UCH-1 (cell line): Measurements from ENCODE around the gene TTF1.

DNA sequence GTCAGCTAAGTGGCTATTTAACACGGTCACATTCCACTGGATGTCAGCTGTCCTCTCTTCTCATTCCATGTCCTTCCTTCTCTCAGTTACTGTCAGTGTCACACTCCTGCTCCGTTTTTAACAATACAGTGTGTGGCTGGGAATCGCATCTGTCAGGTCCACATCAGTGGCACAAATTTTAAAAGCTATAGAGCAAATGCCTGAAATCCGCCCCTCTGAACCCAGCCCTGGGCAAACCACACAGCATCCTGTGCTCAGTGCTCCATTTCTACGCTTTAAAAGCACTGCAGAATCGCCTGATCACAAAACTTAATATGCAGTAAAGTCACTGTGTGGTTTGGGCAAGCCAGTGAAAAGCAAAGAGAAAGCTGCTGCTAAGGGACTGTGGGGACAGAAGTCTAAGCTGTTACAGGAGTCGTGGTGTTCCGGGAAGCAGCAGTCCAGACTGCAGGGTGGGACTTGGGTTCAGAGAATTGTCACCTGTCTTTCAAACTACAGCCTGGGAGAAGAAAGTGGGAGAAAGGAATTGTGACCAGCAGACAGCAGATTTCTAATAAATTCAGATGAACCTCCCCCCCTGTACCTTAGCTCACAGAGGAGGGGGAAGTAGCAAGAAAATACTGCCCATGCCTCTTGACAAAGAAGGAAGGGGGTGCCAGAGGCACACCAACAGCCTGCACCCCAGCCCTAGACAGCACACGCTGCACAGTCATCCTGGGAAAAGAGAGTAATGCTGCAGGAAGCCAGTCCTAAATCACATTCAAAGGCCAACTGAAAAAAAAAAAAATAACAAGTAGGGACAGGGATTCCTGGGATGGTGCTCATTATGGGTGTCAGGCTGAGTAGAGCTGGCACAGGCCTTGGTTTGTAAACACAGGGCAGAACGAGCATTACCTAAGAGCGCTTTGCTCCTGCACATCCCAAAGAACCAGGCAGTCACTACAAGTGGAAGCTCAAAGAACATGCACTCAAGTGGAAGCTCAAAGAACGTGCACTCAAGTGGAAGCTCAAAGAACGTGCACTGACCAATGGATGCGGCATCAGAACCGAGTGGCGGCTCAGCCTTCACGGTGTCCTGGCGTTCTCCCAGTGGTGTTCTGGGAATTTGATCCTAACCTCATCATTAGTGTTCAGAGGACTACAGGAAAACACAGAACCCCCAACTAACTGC lies 8.0 kb downstream of the RAPGEF1 start:
- RRBS = no CpG with 5 or more reads among the region's 18 CpGs

DNA sequence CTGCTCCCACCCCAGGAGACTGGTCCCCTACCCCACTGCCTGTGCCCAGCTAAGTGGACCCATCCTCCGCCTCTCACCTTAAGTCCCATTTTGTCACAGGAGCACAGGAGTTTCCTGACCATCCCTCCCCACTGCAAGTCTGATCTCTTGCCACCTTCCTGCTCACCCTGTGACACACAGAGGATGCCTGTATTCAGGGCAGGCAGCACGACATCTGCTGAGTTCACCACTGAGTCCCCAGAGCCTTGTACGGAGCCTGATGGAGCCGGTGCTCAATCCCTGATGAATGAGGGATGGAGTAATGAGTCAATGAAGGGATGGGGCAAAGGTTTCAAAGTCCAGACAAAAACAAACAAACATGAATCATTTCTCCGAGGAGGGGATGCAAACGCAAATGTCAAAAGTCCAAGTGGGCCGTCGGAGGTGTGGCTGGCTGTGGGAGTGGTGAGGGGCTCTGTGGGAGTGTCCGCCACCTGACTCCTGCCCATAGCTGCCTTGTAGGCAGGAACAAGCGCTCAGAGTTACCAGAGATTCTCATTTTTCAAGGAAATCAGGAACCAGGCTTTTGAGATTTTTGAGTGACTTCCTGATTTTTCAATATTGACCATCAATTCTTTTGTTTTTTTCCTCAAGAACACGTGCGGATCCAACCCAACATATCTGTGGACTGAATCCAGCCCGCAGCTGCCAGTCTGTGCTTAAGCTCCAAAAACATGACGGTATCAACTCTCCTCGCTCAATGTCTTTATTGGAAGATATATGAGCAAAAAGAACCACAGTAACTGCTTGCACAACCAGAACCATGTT lies 4.4 kb downstream of the RAPGEF1 start:
- RRBS = no CpG with 5 or more reads among the region's 15 CpGs

- RRBS = no CpG with 5 or more reads among the region's 12 CpGs
These were observed 4.4 kb upstream of the RAPGEF1 start for GRCh38 chr9:131744043-131744913.

GRCh38 chr9:132004478-132005108 lies 75.1 kb downstream of the MED27 start:
- RRBS = no CpG with 5 or more reads among the region's 10 CpGs

DNA sequence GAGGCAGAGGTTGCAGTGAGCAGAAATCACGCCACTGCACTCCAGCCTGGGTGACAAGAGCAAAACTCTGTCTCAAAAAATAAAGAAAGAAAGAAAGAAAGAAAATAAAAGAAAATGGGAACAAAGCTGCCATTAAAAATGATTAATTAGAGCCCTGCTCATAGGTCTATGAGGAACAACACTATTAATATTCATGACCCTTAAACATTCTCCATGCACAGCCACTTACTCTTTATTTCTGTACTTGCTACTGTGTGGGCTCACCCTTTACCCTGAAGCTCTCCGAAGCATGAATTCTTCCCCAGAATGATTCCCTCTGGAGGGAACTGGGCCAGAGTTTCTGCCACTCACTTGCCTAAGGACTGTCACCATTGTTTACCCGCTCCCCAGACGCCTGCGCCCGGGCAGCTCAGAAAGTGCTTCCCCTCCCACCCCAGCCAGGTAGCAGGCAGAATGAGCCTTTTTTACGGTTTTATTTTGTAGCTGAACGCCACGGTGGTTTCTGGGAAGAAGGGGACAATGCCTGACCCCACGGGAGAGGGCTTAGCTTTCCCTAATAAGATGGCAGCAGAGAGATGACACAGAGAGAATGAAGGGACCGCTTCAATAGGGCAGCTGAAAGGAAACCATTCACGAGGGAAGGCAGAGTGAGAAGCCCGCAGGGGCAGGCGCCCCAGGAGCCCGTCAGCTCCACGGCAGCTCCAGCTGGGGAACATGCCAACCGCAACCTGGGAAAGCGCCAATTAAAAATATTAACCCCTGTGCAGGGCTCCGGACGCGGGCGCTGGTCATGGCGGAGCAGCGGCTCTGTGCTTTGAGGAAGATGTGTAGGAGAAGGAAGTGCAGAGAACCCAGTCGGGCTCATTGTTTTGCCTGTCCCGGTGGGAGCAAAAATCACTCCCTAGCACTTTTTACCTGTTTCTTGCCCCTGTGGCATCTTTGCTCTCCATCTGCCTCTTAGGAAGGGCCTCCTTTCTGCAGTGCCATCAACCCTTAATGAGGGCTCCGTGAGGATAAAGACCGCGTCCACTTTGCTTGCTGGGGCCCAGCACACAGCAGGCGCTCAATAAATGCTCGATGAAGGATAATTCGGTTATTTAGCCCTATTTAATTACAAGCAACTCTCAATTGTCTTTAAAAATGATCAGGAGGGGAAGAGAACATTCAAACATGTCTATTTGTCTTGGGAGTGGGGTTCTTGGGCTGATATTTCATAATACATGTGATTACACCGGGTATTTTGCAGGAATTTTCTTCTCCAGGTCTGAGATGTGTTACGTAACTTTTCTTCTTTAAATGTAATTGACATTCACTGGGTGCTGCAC lies 20.3 kb upstream of the NTNG2 start:
- RRBS = 12% methylated on average over 8 of the region's 34 CpGs

GRCh38 chr9:132272483-132272960 lies 82.3 kb downstream of the SETX start:
- RRBS = no CpG with 5 or more reads among the region's 4 CpGs

- RRBS = 7% methylated on average over 2 of the region's 30 CpGs
These were observed at the start of gene TTF1 for GRCh38 chr9:132406652-132407192. Gene TTF1 (minus strand): TSS chr9:132406840.

DNA sequence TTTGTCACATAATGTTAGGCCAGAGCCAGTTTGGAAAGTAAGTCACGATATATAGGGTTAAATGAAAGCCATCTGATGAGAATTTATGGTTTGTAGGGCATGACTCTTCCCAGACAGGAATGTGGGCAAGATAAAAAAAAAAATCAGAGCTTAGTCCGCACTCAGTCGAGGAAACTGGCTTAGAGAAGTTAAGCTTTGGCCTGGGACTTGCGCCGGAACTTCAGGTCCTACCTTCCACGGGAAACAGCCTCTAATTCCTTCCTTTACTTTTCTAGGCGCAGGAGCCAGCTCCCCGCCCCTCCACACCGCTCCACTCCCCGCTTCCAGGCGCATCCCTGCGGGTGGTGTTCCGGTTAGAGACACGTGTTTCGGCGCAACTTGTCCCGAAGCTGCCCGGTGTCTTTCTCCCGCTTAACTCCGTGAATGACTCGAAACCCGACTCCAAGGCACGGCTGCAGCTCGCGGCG lies 411 bp downstream of the DDX31 start:
- RRBS = 2% methylated on average over 7 of the region's 26 CpGs

DNA sequence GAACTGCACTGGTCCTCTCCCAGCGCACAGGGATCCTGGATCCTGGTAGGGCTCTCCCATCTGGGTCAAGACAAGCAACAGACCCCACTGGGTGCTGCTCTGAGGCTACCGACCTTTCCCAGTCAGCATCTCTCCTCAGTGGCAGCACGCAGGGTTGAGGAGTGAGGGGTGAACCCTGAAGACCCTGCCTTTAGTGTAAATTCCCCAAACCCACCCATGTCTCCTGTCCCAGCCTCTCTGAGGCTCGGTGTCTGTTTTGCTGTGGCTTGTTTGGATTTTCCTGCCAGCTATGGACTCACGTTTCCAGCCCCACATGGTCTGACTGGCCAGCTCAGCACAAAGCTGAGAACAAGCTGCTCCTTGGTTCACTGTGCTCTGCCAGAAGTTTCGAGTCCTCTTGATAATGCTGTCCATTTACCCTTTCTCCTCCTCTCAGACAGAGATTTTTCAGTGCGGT lies 80.0 kb downstream of the AK8 start:
- RRBS = no CpG with 5 or more reads among the region's 7 CpGs

DNA sequence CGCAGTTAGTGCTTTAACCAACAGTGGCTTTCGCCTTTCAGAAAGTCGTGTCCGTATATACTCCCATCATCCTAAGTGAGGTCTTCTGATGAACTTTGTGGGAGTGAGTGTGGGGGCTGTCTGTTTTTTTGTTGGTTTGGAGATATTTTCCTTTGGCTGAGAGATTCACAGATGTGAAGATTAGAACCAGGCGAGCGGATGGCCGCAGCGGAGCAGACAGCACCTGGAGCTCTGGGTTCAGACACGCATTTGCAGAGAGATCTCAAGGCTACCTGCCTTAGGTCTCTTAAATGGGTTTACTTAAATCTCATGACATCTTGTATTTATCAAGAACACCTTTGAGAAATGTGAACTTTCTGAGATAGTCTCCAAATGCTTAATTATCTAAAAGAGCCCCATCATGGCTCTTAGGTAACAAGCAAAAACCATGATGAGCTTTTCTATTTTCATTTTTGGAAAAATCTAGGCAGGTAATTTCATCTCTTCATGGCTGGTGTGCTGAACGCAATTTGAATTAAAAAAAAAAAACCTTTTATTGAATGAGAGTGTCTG lies 57.4 kb downstream of the AK8 start:
- RRBS = no CpG with 5 or more reads among the region's 10 CpGs

DNA sequence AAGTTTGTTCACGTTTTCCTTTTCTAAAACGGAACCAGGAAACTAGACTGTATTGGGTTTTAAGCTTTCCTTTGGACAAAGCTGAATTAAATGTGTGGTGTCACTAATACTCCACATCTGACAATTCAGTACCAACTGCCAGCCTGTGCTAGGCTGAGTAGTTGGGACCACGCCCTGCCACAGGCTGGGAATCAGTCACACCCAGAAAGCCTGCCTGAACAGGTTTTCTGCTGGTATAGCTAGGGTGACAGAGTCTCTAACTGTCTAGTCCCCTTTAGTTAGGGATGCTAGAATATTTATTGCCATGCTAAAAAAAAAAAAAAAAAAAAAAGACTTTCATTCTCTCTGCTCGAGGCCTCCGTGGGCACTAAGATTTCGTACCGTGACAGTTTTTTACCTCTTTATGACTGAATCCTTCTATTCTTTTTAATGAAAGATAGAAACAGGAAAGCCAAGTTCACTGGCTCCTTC lies 15.7 kb downstream of the SPACA9 start:
- RRBS = no CpG with 5 or more reads among the region's 7 CpGs

DNA sequence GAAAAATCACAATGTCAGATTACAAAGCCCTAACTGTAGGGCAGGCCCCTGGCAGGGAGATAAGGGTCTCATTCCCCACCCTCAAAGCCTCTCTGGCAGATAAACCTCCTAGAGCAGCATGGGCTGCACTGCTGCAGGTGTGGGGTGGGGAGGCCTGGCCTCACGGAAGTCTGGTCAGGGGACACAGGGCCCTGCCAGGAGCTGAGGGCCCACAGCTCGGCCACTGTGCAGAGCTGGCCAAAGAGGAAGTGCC lies 25.8 kb downstream of the GFI1B start:
- RRBS = no CpG with 5 or more reads among the region's 2 CpGs

DNA sequence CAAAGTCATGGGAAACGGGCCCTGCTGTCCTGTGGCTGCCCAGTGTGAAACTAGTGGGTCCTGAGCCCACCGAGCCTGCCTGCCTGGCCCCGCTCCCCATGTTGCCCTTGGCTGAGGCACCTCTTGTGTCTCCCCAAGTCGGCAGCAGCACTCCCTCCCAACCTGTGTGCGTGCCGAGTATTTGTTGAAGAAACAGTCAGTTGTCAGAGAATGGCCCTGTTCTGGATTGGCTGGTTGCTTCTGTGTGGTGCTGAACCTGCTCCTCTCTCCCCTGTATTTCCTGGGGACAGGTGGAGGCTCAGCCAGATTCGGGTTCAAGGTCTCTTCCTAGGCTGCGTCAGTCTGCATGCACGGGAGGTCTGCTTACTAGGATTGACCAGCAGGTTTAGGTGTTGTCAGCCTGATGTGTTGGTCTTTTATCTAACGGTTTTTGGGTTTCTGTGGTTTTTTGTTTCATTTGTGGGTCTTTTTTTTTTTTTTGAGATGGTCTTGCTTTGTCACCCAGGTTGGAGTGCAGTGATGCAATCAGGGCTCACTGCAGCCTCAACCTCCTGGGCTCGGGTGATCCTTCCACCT lies 3.0 kb upstream of the CEL start:
- RRBS = no CpG with 5 or more reads among the region's 11 CpGs

DNA sequence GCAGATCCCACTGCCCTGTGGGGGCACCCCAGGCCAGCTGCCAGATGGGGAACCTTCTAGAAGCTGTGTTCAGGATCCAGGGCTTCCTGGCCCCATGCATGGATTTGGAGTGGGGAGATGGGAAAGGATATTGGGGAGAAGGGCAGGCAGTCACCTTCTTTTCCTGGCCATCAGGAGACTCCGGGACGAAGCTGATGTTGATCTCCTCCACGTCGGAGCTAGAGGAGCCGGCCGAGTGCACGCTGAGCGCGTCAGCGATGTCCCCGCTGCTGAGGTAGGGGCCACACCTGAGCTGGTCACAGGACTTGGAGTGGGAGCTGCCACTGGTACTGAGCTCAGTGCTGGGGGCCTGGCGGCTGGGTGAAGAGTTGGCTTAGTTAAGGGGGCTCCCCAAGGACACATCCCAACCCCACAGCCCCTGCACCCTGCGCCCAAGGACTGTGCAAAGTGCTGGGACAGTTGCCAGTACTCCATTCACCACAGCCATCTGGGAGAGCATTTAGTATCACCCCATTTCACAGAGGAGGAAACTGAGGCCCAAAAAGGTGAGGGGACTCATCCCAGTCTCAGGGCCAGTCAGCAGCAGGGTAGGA lies 19.2 kb downstream of the RALGDS start:
- RRBS = no CpG with 5 or more reads among the region's 13 CpGs

DNA sequence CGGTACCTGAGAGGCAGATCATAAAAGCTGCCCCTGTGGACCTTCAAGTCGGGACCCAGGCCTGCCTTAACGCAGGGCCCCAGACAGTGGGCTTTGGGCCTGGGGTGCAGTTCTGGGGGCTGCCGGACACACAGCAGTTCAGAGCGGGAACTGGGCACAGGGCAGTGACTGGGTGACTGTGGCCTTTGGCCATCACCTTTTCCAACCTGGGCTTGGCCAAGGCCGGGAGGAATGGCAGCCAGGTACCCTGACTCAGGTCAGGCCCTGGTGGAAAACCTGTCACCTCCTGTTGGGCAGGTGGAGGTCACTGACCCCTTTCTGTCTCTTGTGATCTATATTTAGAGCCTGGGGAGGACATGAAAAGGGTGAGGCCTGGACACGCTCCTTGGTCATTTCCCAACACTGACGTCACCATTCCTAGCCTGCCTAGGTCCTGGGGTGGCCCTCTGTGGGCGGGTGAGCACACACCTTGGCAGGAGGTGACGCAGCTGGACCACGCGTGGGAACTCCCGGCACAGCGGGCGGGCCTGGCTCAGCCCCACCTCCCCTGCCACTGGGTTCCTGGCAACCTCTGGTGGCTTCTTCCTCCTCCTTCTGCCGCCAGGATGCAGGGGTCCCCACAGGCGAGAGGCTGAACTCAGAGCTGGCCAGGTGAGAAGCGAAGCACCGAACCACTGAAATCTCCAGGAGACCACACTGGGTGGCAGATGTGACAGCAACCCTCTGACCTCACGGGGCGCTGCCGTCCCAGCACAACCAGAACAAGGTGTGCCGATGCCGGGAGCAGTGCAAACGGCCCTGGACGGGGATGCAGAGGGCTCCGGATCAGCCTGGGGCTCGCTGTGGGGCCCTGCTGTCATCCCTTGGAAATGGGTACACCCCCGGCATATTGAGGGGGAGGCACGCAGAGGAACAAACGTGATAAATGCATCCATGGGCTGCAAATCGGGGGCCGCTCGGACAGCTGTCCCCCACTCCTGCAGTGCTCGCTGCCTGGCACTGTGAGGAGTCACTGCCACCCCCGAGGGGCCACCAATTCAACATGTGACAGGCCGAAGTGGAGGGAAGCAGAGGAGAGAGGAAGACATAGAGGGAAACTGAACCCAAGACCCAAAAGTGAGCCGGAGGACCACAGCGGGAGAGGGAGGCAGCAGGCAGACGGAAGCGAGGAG lies 6.5 kb upstream of the RALGDS start:
- RRBS = 67% methylated on average over 9 of the region's 41 CpGs

DNA sequence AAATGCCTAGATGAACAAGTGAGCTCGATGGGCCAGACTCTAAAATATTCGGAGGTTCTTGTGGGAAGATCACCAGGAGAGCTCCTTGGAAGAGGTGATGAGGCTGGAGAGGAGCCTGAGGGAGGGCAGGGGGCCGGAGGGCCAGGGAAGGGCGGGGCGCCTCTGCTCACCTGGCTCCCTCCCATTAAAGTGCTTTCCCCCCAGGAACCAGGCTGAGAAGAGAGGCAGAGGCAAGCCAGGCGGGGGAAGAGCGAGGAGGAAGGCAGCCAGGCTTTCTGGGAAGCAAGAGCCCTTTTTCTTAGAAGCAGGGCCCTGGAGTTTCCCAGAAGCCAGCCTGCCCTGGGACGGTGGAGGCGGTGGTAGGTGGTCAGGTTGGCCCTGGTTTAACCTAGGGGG lies 16.3 kb upstream of the RALGDS start:
- RRBS = no CpG with 5 or more reads among the region's 9 CpGs

GRCh38 chr9:133148451-133148706 lies 15.3 kb downstream of the GBGT1 start:
- RRBS = no CpG with 5 or more reads among the region's 11 CpGs

DNA sequence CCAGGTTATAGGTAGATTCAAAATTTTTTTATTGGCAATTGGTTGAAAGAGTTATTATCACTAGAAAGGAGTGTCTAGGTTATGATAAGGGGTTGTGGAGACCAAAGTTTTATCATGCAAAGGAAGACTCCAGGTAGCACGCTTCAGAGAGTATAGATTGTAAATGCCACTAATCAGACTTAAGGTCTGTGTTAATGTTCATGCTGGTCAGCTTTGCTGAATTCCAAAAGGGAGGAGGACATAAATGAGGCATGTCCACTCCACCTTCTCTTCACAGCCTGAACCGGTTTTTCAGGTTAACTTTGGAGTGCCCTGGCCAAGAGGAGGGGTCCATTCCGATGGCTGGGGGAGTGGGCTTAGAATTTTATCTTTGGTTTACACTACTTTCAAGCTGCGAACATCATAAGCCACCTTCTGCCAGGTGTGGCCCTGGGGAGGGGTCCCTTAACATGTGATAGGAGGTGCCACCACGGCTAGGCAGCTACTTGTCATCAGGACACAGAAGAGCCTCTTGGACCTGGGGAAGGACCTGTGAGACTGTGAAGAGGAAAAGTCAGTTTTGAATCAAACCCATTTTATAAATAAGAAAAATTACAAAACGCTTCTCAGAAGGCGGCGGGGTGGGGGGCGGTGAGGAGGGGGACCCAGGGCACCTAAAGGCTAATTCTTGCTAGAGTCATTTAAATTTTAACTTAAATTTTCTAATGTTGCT lies 41.7 kb upstream of the OBP2B start:
- RRBS = no CpG with 5 or more reads among the region's 9 CpGs

GRCh38 chr9:133256590-133257617 lies 47.9 kb upstream of the OBP2B start:
- RRBS = no CpG with 5 or more reads among the region's 32 CpGs

DNA sequence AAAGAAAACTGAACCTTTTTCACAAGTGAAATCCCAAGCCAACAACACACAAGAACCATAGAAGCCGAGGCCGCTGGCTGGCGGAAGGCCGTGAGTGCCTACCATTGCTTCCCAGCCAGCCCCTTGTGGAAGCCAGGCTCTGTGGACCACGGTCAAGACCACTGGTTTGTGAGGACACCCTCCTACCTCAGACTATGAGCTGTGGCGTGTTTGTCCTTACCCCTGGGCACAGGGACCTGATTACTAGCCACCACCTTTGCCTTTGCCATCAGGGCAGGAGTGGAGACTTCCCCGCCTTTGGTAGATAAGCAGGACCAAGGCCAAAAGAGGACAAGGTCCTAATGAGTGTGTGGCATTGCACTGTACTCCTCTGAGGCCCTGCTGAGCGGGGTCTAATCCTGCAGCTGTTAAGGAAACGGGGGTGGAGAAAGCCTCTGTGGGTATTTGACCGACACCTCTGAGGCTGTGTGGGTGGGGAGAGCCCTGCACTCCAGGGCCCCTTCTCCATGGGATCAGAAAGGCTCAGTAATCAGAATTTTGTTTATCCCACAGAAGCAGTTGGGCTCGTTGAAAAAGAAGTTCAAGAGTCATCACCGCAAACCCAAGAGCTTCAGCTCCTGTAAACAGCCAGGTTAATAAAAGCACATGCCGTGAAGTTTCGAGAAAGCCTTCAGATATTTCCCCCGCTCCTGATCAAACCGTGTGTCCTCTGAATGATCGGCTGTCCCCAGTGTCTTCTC lies 4.3 kb downstream of the SURF2 start:
- RRBS = no CpG with 5 or more reads among the region's 17 CpGs